Left ventricle myocardium (tissue), 1 donor: ENCODE measurements around the gene MSL1.

DNA sequence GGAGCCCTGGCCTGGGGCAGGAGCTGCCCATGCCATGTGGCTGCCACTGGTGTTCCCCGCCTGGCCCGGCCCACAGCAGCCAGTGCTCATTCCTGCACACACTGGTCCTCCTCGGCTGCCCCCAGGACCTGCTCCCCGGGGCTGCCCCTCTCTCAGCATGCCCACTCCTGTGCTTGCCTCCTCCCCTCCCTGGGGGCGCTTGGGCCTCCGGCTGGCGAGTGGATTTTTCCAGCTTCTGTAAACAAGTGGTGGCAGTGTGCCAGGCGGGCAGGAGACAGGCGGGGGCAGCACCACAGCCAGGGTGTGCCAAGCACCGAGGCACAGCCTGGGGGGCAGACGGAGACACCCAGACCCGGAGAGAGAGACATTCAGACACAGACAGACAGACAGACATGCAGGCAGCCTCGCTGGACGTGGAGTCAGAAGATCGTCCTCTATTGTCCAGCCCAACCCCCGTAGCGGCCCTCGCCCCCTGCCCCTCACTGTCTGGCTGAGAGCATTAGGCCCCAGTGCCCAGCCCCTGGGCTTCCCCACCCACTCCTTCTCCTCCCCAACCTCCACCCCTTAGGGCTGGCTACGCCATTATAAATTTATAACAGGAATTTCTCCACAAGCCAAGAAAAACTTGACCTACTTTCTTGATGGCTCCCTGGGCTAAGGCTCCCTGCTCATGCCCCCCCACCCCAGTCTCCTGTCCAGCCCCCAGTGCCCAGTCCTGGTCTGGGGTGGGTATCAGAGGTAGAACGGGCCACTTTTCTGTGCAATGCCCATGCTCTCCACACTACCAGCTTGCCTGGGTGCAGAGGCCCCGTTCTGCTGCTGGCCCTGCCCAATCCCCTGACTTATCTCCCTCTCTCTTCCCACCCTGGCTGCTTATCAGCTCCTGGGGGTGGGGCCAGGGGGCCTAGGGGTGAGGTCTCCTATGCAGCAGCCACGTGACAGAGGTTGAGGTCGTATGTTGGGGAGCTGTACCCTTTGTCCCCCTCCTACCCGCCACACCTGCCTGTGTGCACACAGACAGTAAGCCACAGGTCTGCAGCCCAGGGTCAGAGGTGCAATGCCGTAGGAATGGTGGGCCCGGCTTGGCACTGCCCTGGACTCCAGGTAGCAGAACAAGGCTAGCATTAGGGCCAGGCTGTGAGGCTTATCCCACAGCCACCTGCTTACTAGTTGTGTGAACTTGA lies 9.8 kb downstream of the THRA start:
- PRO-cap: bidirectional peak, plus-strand start at position 89 of the sequence, minus-strand start outside the sequence; unidirectional peak, plus-strand start at position 371 of the sequence; unidirectional peak, minus-strand start at position 848 of the sequence

DNA sequence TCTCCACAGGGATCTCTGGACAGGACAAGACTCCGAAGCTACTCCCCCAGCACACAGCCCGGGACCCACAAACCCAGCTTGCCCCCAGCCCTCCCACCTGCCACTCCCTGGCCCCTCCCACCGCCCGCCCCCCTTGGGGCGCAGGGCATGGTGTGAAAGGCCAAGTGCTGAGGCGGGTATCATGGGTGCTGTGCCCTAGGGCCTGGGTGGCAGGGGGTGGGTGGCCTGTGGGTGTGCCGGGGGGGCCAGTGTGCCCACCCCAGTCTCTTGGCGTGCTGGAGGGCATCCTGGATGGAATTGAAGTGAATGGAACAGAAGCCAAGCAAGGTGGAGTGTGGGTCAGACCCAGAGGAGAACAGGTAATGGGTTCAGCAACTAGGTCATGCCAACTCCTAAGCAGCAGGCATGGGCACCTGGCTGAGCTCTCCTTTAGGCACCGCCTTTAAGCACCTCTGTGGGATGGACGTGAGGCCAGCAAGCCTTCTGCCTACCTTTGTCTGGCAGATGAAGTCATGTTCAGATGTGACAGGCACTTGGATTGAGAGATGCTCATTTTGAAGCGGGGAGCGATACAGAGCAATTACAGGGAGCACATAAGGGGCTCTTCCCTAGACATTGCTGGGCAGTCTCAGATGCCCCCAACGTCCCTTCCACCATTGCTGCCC lies 11.6 kb downstream of the THRA start:
- PRO-cap: no peak

DNA sequence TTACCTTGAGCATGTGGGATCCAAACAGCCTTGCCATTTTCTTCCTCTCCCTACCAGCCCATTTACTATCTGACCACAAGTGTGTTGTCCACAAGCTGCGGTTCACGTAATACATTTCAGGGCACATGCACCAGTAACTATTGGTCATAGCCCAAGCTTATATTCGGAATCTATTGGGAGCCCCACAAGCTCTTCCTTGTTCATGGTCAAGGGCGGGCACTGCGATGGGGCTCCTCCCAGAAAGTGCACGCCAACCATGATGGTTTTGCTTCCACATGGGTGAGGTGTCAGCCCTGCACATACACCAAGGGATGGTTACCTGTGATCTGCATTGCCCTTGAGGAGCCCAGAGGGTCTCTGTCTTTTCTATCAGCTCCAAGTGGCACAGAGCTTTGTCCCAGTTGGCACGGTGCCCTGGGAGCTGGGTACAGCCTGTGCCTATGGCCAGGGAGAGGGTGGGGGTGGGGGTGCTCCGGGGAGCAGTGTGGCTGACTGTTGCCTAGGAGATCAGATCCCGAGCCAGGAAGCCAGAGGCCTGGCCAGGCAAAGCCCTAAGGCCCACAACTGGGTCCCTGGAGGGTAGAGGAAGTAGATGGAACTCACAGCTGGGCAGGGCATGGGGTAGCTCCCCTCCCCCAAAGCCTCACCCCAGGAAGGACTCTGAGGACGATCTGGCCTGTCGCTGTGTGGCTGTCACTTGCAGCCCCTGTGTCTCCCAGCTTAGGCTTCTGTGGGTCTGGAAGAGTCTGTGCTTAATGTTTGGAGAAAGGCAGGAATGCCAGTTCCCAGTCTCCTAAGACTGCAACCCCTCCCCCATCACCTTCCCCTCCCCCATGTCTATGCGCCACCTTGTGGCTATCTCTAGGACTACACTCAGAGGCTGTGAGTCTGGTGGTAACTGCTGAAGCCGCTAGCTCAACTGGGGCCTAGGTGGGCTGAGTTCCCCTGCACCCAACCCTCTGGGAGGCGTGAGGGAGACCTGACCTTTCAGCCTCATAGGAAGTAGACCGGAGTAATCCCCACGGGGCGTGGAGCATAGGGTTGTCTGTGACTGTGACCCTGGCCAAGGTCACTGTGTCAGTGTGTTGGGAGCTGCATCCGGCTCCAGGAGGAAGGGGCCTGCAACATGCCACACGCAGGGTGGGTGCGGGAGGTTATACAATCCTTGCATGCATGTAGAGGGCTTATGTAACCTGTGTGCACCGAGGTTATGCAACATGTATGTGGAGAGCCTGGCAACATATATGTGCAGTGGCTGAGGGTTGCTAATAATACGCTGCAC lies 12.5 kb downstream of the THRA start:
- PRO-cap: unidirectional peak, plus-strand start at position 561 of the sequence

DNA sequence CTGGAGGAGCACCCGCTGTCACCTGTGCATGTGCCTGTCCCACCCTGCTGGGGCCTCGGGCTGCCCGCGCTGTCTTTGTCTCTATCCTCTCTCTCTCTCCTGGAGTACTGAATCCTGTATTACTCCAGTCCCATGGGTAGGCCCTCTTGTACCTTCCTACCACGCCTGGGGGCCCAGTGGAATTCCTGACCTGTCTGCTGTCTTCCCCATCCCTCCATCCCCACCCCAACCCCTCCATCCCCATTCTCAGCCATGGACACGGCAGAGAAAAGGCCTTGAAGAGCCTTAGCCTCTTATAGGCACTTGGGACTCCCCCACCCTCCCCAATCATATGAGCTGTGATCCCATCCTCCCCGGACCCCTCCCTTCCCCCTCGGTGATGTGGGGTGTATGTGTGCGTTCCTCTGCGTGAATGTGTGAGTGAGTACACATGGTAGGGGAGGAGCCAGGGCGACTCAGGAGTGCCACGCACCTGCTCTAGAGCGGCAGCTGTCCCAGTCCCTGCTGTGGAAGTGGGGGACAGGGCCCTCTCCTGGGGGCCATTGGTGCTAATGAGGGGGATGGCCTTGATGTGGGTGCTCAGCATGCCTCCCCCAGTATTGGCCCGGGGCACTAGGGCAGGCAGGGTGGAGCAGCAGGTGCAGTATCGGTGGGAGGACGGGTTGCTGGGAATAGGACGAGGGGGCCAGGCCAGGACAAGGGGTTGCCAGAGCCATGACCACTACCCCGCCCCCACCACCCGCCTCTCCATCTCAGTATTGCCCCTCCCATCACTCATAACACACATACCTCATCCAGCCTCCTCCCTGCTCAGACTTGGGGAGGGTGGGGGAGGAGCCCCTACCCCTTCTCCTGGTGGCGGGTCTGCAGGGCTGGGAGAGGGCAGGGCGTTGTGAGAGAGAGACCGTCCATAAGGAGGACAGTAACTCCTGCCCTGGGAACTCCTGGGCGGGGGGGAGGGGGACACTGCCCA lies 8.7 kb downstream of the NR1D1 start:
- PRO-cap: no peak

DNA sequence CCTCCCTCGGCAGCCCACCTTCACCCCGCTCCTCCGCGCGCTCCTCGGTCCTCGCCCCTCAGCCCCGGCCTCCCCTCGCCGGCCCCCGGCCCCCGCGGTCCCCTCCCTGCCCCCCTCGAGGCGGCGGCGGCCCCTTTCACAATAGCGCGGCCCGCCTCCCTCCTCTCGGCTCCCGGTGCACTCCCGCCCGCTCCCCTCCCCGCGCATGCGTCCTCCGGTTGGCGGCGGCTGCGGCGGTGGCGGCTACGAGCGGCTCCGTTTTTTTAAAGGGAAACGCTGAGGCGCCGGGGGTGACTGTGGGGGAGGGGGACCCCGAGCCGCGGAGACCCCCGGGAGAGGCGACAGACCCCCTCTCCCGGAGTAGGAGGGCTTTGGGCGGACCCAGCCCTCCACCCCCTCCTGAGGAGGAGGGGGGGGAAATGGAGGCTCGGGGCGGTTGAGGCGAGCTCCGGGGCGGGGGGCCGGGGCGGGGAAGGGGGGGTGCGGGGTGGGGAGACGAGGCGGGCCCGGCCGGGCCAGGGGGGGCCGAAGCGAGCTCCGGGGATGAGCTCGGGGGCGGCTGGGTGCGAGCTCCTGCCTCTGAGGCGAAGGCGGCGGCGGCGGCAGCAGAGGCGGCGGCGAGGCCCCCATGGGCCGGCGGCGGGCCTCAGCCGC lies at the start of gene MSL1:
MSL1 (plus strand) TSS at position 206 of the 654 bp plus-strand sequence.
- PRO-cap: bidirectional peak, plus-strand start at position 206 of the sequence, minus-strand start at position 171 of the sequence

DNA sequence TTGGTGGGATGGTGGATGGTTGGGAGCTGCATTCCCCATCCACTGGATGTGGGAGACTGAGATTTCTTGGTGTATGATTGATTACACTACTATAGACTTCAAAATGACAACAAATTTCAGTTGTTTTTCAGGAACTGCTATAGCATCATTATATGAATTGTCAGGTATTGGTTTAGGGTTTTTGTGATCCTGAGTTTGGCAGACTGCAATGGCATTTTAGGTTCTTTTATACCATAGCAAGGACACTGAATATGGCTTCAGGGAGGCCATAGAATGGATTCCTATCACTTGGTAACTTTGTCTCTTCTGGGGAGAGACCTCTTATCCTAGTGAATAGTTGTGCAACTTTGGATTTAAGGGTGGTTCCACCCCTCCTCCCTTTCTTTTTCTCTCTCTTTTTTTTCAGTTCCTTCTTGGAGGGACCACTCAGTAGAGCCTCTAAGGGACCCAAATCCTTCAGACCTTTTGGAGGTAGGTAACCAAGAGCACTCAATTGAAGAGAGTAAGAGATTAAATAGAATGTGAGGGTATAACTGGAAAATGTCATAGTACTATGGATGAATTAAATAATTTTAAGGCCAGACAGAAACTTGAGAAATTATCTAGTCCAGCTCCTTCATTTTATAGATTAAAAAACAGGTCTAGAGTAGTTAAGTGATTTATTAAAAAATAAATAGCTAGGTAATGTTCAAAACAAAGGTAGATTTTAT lies 8.6 kb upstream of the CASC3 start:
- PRO-cap: no peak

DNA sequence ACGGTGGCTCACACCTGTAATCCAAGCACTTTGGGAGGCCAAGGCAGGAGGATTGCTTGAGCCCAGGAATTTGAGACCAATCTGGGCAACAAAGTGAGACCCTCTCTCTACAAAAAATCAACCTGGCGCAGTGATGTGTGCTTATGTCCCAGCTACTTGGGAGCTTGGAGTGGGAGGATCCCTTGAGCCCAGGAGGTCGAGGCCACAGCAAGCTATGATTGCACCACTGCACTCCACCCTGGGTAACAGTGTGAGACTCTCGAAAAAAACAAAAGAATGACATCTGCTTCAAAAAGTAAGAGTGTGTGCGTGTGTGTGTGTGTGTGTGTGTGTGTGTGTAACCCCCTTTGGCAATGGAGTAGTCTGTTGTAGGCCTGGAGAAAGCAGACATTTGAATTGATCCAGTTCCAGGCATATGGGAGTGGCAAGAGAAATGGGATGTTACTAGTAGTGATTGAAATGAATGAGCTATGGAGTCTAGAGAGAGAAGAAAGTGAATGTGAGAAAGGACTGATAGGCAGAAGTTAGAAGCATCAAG lies 9.8 kb downstream of the CASC3 start:
- PRO-cap: no peak

- PRO-cap: no peak
Observed at GRCh38 chr17:40168106-40168738, 9.0 kb upstream of the RAPGEFL1 start.

GRCh38 chr17:40177827-40178429 lies 658 bp downstream of the RAPGEFL1 start:
- PRO-cap: no peak

DNA sequence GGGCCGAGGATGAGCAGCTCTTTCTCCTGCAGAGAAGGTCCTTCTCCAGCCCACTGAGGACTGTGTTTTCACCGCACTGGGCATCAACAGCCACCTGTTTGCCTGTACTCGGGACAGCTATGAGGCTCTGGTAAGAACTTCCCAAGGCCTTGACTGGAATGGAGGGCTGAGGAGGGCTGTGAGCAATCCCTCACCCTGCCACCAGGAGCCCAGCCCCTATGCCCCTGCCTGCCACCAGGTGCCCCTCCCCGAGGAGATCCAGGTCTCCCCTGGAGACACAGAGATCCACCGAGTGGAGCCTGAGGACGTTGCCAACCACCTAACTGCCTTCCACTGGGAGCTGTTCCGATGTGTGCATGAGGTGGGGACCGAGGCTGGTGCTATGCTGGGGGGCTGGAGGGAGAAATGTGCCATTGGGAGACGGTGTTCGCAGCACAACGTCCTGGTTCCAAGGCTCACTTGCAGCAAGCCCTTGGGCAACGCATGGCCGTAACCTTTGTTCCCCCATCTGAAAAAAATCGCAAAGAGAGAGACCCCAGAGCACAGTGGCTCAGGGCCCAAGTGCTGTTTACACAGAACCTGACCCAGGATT lies 13.2 kb downstream of the RAPGEFL1 start:
- PRO-cap: no peak

GRCh38 chr17:40283953-40284831 lies 3.5 kb upstream of the CDC6 start:
- PRO-cap: no peak

DNA sequence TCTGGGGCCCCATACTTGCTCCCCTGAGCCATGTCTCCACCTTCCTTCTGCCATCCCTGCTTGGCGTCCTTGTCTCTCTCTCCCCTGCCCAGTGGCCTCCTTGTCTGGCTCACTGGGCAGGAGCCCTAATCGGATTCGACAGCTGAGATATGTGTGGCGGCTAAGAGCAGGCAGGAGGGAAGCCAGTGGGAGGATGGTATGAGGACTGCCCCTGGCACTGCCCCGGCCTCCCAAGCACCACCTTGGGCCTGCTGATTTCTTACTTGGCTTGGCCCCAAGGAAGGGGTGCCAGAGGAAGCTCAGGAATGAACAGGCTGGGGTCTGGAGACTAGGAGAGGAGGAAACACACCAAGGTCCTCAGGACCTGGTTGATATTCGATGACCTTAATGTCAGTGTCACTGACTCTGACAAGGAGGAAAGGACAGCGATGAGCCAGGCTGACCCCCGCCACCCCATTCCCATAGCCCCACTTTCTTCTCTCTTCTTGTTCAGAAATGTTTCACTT lies 2.1 kb downstream of the RARA start:
- PRO-cap: no peak

DNA sequence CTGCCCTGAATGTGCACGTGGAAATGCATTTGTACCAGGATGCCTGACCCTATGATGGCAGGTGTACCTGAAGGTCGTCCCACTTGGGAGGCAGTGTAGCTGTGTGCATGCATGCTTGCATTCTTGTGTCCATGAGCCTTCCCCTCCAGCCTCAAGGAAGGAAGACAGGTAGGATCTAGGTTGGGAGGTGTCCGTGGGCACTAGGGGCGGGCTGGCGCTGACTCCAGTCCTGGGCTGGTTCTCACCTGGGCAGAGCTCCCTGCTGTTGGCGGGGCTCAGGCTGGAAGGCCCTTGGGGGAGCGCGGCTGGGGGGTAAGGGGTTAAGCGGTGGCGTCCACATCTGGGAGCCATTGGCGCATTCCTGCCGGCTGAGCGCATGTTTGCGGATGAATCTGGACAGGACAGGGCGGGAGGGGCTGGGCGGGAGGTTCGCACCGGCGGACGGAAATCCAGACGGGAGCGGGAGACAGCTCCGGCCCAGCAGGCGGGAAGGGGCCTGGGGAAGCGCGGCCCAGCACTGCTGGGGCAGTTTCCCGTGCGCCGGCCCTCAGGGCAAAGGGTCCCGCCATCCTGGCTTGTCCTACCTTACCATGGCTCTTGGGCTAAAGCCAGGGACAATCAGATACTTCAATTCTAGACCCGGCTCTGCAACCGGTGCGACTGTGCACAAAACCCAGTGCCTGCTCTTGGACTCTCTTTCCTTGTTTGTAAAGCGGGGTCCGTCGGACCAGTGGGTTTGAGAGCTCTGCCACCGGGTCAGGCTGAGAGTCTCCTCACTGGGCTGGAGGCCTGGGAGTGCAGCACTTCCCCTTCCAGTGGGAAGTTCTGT lies 7.6 kb downstream of the RARA start:
- PRO-cap: bidirectional peak, plus-strand start at position 452 of the sequence, minus-strand start at position 394 of the sequence

- PRO-cap: no peak
Observed at GRCh38 chr17:40318825-40319595, 10.0 kb downstream of the RARA start.

DNA sequence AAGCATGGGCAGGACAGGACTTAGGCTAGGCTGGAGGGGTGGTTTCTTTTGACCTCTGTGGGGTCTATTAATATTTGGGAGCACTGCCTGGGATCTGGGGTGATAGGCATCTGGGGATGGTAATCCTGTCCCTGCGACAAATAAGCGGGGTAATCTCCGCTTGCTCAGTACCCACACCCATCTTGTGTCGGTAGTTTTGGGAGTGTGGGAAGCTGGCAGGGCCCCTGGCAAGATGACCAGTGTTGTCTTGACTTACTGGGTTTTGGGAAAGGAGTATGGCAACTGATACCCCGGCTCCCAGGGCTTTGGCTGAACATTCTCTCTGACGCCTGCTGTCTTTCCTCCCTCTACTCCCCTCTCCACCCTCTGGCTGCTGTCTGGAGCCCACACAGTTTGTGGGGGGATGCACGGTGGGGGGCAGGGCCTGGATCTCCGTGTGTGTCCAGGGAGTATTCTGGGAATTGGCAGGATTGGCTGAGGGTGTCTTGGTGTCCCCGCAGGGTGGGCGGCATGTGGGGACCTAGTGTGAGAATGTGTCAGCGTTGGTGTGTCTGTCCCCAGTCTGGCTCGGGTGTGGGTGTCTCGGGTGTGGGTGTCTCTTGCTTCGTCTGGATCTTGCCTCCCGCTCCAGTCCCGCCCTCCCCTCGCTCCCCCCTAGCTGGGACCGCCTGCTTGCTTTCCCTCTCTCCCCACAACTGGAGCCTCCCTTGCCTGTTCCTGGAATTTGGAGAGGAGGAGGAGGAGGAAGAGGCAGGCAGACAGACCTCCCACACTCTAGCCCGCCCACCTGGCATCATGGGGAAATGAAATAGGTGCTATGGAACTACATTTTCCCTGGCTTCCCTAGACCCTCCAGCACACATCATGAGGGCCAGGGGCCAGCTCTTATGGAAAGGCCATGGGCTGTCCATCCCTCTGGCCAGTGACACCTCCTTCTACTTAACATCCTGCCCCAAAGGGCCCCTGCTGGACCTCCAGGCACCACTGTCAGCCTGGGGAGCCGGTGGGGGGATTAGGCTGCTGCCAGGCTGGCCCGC lies 12.0 kb downstream of the RARA start:
- PRO-cap: bidirectional peak, plus-strand start at position 722 of the sequence, minus-strand start at position 697 of the sequence

DNA sequence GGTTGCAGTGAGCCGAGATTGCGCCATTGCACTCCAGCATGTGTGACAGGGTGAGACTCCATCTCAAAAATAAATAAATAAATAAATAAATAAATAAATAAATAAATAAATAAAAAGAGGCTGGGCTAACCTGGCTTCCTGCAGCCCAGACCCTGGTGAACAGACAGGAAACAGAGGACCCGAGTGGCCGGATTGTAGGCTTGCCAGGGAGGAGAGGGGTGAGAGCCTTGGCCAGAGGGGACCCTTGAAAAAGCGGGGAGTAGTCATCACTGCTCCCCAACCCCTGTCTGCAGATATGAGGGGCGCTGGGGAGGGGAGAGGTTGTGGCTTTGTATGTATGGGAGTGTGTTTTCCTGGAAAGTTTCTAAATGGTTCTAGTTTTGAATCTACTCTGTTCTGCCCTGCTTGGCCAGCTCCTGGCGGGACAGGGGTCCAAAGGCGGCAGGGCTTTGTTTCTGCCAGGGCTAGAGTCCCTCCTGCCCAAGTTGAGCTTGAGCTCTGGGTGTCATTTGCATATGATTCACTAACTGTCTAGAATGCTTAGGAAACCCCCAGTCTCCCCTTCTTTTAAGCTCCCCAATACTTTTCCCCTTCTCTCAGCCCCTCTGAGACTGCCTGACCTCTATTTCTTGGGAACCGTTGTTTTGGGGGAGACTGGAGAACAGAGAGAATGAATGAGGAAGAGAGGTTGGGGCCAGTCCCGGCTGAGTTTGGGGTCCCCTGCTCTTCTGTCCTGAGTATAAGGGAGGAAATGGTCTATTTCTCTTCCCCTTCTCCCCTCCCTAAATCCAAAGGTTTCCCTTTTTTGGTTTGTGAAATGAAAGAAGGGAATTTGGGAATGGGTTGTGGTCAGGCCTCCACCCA lies 16.4 kb downstream of the RARA start:
- PRO-cap: no peak

- PRO-cap: no peak
Observed at GRCh38 chr17:40329963-40331030, 21.3 kb downstream of the RARA start.

- PRO-cap: no peak
Observed at GRCh38 chr17:40338991-40340119, 25.2 kb downstream of the GJD3 start.

- PRO-cap: bidirectional peak, plus-strand start at chr17:40342930, minus-strand start at chr17:40342854; bidirectional peak, plus-strand start at chr17:40343354, minus-strand start at chr17:40343147
Observed at GRCh38 chr17:40342773-40343511, 21.6 kb downstream of the GJD3 start.

DNA sequence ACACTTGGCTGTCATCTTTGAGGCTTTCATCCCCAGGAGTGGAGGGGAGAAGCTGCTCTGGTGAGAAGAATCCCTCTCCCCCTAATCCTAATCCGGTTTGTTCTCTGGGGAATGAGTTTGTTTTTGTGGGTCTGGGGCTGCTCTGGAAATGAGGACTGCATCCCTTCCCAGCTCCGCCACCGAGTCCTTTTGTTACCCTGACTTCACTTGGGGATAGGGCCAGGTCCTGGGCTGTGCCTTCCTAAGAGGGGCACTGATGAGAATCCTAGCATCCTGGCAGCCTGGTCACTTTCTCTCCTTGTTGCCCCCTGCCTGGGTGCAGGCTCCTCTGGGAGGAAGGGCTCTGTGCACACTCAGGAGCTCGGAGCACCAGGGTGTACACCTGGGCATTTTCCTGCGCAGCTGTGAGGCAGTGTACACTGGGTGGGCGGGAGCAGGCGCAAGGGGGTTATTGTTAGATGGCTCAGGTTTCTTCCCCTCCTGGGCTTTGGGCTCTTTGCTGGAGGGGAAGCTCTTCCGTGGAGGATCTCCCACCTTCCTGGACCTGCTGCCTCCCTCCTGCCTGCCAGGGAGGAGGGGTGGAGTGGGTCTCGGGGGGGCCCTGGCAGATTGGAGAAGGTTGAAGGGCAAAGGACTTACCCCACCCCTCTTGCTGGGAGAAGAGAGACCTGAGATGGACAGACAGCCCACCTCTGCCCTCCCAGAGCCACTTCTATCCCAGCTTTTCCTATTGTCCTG lies 20.9 kb downstream of the GJD3 start:
- PRO-cap: no peak